Karpas-422 (cell line): Measurements from ENCODE around the genes SLC26A2 and CAMK2A.

DNA sequence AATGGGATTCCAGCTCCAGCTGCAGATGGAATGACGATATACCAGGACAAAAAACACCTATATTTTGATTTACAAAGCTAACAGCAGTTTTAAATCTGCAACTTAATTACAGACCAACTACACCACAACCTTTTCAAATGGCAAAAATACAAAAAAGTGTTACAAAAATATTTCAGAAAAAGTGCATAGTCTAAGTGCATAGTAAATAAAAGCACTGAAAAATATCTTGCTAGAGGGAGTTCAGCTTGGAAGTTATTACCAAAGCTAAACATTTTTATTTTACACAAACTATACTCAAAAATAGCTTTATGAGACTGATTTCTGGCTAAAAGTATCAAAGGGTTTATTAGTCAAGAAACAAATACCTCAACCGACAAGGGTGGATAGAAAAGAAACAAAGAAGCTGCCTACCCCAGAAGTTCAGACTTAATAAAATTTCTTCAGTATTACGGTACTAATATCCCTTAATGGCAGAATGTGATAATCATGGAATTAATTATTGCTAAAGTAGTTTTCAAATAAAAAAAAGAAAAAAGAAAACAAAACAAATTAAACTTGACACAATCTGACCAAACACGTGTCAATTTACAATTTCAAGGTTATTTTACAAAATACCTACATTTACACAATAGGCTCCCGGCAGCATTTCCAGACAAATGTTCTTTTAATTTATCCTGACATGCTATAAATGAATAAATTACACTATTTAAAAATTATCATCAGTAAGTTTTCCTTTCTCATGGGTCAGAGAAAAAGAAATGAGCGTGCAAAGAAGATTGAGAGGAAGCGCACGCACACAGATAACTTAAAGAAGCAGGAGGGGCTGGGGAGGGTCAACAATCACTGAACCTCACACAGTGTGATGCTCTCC, 56.3 kb downstream of the CSNK1A1 start:
- PRO-cap: no peak
- RAMPAGE, long total RNA: no peak

DNA sequence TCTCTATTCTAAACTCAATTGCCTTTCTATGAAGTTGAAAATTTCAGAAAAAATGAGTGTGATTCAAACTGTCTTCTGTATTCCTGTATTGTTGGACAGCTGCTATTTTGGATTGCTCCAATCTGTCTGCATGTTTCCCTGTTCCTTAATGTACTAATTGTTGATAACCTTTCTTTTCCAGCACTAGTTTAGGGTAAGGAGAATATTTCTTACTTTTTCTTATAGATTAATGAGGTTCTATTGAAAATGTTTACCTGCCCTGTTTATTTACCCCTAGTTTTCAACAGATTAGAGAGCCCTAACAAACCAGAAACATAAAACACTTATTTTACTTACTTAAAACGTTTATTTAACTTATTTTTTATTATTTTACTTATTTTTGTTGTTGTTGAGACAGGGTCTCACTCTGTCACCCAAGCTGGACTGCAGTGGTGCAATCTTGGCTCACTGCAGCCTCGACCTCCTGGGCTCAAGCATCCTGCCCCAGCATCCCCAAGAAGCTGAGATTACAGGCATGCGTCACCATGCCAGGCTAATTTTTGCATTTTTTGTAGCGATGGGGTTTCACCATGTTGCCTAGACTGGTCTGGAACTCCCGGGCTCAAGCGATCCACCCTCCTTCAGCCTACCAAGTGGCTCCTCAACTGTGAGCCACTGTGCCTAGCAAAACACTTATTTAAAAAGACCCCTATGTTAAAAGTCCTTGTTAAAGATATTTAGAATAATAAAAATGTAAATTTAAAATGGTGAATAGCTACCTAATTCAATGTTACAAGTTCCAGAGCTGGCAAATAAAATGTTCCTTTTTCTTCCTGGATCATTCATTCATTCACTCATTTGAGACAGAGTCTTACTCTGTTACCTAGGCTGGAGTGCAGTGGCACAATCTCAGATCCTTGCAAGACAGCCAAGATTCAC, 42.4 kb downstream of the CSNK1A1 start:
- PRO-cap: no peak
- RAMPAGE, long total RNA: no peak

- PRO-cap: no peak
- RAMPAGE, long total RNA: no peak
Observed at GRCh38 chr5:149547983-149548489, 3.2 kb downstream of the CSNK1A1 start.

- PRO-cap: no peak
- RAMPAGE, long total RNA: no peak
Observed at GRCh38 chr5:149795835-149796607, 65.9 kb downstream of the PPARGC1B start.

DNA sequence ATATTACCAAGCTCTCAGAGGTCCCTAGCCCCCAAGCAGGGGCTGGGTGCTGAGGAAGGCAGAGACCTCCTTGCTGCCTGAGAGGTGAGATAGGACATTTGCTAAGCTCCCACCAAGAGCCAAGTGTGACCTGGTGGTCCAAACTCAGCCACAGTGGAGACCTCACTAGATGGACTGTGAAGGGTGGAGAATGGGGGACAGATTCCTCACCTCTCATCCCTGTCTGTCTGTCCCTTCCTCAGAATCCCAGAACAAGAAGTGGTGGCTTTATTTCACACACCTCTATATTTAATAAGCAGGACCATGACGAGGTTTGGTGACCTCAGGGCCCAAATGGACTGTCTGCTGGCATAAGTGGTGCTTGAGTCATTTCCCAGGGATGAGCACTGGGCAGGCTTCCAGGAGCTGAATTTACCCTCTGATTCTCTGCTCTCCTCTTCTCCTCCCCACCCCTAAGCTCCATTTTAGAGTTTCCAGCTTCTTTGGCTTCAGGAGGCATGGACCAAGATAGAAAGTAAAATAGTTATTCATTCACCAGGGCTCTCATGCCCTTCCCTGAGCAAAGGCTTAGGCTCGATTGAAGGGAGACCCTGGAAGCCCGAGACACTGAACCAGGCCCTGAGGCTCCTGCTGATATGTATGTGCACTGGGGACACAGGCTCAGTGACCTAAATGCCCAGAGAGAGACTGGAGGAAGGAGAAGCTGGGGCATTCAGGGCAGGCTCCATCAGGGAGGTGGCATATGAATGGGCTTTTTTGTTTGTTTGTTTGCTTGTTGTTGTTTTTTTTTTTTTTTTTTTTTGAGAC, 69.0 kb downstream of the PPARGC1B start:
- PRO-cap: no peak
- RAMPAGE, long total RNA: no peak

GRCh38 chr5:149820240-149820733, 90.2 kb downstream of the PPARGC1B start:
- PRO-cap: no peak
- RAMPAGE, long total RNA: no peak

GRCh38 chr5:149932787-149933084, 11.9 kb downstream of the PDE6A start:
- PRO-cap: no peak
- RAMPAGE, long total RNA: no peak

GRCh38 chr5:149960422-149961500, at the start of gene SLC26A2:
Gene SLC26A2, plus strand, starts transcription at chr5:149960758.
- PRO-cap: bidirectional peak, plus-strand start at chr5:149960914, minus-strand start at chr5:149960601
- RAMPAGE, long total RNA: no peak

GRCh38 chr5:150021733-150022578, 21.4 kb downstream of the HMGXB3 start:
- PRO-cap: no peak
- RAMPAGE, long total RNA: no peak

GRCh38 chr5:150064976-150065874, 21.1 kb downstream of the CSF1R start:
- PRO-cap: no peak
- RAMPAGE, long total RNA: no peak

GRCh38 chr5:150103104-150103403, 16.7 kb upstream of the CSF1R start:
- PRO-cap: no peak
- RAMPAGE, long total RNA: no peak

DNA sequence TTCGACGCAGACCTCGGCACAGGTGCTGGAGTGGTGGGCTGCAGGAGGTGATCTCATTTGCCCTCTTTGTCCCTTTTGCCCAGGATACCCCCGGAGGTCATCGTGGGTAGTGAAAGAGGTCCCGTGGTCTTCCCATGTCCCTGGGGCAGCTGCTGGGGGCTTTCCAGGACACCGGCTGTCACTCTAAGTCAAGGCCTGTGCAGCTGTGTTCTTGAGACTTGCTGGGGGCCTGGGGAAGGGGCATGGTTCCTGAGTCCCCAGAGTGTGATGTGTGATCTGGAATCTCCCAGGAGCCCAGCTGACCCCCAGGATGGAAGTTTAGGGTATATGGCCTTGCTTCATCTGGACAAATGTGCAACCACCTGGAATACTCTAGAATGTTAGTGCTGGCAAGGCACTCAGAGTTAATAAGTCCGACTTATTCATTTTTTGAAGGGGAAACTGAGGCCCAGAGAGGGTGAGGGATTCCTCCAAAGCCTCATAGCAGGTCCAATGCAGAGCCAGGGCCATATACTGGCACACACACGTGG, 28.1 kb upstream of the CSF1R start:
- PRO-cap: no peak
- RAMPAGE, long total RNA: no peak

- PRO-cap: no peak
- RAMPAGE, long total RNA: no peak
Observed at GRCh38 chr5:150161184-150161474, 5.4 kb upstream of the CDX1 start.

GRCh38 chr5:150208598-150209299, 18.9 kb downstream of the SLC6A7 start:
- PRO-cap: no peak
- RAMPAGE, long total RNA: no peak

DNA sequence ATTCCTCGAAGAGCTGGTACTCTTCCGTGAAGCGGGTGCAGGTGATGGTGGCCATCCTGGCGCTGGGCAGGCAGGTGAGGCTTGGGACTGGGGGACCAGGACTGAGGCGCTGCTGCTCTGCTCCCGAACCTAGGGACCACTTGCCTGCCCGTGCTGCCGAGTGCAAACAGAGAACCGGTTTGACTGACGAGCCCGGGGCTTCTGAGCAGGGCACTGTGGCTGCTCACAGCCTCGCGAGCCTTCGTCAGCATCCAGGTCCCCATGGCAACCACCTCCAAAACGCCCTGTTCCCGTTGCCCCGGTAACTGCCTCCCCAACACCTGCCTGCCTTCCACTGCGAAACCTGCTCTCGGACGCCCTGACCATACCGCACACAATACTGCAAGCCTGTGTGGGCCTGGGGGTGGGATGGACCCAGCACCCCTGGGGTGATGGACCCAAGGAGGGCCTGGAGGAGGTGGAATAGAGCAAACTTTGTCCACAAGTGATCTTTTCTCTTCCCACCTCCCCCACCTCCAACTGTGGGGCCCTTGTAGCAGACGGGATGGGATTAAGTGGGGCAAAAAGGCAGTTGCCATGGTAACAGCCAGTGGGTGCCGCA, at the start of gene CAMK2A:
Gene CAMK2A (minus strand): TSS at position 203 of the 601 bp plus-strand sequence.
- PRO-cap: no peak
- RAMPAGE, long total RNA: no peak

- PRO-cap: no peak
- RAMPAGE, long total RNA: no peak
Observed at GRCh38 chr5:150303743-150303997, 965 bp upstream of the ARSI start.

DNA sequence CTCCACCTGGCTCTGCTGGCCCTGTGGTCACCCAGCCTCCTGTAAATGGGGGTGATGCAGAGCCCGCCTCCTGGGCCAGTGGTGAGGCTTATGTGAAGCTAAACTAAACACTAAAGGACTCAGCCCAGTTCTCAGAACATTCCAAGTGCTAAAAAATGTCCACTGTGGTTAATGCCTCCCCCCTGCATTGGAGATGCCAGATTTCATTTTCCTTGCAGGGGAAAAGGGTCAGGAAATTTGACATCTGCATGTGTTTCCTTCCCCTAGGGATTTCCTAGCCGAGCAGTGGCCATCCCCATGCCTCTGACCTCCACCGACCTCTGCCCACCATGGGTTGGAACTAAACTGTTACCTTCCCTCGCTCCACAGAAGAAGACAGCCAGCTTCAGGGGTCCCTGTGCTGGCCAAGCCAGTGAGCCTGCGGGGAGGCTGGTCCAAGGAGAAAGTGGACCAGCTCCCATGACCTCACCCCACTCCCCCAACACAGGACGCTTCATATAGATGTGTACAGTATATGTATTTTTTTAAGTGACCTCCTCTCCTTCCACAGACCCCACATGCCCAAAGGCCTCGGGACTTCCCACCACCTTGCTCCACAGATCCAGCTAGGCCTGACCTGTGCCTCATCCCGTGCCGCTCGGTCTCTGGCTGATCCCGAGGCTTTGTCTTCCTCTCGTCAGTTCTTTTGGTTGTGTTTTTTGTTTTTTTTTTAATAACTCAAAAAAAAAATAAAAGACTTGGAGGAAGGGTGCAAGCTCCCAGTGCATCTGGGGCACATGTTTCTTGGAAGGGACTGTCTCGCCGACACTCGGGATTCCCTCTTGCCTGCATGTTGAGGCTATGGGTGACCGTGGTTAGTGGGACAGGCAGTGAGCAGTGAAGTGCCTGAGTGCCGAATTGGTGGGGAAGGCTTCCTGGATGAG, 12.9 kb downstream of the CD74 start:
- PRO-cap: no peak
- RAMPAGE, long total RNA: no peak

- PRO-cap: no peak
- RAMPAGE, long total RNA: no peak
Observed at GRCh38 chr5:150431499-150432125, 17.9 kb downstream of the RPS14 start.

GRCh38 chr5:150441774-150442415, 7.6 kb downstream of the RPS14 start:
- PRO-cap: no peak
- RAMPAGE, long total RNA: no peak

GRCh38 chr5:150448538-150449596, 672 bp downstream of the RPS14 start:
- PRO-cap: unidirectional peak, plus-strand start at chr5:150449133
- RAMPAGE, long total RNA: no peak